Breast (tissue), 4 donors: ENCODE data around the gene ACBD7.

- PRO-cap, 3 experiments, result no peak in any of the 3 experiments
- RRBS, result no CpG with 5 or more reads among the region's 2 CpGs
Measured at GRCh38 chr10:13644403-13644974, 57.7 kb downstream of the PRPF18 start.

DNA sequence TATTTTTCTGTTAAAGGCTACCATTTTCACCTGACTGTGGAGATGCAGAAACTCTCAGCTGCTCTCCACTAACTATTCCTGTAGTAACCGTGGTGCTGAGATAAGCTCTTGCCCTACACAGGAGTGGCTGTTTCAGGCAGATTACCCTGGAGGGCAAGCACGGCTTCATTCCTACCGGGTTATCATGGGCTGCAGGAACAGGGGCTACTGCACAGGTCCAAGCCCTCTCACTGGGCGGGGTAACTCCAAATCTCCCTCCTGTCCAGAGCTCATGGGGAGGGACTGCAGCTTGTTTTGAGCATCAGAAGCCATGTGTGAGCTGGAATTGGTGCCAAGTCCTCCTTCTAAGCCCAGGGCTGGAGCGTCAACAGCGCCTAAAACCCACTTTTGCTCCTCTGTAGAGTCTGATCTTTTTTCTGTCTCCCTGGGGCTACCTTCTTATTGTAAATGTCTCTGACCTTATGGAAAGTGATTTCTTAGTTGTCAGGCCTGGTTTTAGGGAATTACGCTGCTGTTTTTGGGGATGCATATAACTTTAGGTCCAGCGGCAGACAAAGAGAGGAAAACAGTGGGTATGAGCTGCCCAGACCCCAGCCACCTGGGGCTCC is 119.1 kb downstream of the PRPF18 start:
- PRO-cap, 3 experiments, result no peak in any of the 3 experiments
- RRBS, result no CpG with 5 or more reads among the region's 8 CpGs

DNA sequence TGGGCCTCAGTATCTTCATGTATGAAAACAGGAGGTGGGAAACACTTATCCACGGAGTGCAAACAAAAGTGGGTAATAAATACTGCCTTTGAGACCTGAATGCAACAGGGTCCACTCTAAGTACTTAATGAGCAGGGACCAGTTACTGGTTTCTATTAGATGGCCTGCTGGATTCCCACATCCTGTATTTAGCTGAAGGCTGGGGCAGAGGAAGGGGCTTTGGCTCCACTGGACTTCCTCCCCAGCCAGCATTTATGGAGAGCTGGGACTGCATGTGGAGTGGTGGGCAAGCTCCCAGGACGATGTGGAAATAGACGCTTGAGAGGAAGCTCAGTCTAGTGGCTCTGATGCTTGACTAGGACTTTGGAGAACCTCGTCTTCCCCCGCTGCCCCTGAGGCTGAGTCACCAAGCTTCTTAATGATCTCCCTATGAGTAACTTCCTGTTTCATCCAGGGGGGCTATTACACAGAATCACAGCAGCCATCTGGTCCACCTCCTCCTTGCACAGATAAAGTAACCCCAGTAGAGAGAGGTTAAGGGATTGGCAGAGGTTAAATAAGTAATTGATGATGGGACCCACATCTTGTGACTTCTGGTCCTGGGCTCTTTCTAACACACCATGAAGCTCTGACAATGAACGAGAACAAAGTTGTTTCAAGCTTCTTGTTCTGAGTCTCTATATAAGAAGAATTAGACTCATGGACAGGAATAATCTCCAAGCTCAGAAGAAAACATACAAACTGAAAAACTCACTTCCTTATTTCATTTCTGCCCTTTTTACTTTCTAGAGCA is 126.2 kb downstream of the PRPF18 start:
- PRO-cap, 3 experiments, result peak in 1 of 3 experiments; most common minus-strand start position 306 of the sequence (in 1)
- RRBS, result no CpG with 5 or more reads among the region's 6 CpGs

DNA sequence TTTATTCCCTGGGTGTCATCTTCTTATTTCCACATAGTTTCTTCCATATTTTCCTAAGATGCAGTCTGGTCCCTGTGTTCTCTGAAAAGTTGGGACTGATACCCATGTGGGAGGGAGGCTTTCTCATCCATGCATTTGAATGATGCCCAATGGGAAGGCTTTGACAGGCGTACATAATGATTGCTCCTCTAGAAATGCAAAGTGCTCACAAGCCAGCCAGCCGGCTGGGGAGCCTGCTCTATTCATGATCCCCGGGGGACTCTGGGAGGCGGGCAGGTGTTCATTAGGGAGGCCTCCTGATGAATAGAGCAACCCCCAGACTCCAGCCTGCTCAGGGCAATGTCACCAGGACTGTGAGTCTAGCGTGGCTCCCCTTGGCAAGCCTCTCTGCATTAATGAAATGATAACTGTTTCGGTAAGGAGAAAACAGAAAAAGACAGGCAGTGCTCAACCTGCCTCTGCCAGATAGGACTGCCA is 236.3 kb downstream of the PRPF18 start:
- PRO-cap, 3 experiments, result no peak in any of the 3 experiments
- RRBS, result no CpG with 5 or more reads among the region's 6 CpGs

GRCh38 chr10:13866101-13866533 is 279.4 kb downstream of the PRPF18 start:
- PRO-cap, 3 experiments, result no peak in any of the 3 experiments
- RRBS, result no CpG with 5 or more reads among the region's 7 CpGs

DNA sequence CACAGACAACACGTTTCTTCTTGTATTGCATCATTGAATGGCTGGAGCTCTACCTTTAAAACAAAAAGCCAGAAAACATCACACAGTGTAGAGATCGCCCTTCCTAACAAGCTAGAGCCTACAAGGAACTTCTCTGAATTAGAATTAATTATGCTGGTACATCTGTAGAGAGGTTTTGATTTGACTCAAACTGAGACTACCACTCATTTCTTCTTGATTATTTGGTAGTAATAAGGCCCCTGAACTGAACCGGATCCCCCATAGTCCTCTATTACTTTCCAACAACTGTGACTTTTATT is 300.2 kb downstream of the PRPF18 start:
- PRO-cap, 3 experiments, result no peak in any of the 3 experiments
- RRBS, result no CpG with 5 or more reads among the region's 3 CpGs

GRCh38 chr10:13984654-13985506 is 345.8 kb downstream of the FRMD4A start:
- PRO-cap, 3 experiments, result no peak in any of the 3 experiments
- RRBS, result no CpG with 5 or more reads among the region's 14 CpGs

- PRO-cap, 3 experiments, result no peak in any of the 3 experiments
- RRBS, result no CpG with 5 or more reads among the region's 6 CpGs
Measured at GRCh38 chr10:14185415-14186032, 145.2 kb downstream of the FRMD4A start.

DNA sequence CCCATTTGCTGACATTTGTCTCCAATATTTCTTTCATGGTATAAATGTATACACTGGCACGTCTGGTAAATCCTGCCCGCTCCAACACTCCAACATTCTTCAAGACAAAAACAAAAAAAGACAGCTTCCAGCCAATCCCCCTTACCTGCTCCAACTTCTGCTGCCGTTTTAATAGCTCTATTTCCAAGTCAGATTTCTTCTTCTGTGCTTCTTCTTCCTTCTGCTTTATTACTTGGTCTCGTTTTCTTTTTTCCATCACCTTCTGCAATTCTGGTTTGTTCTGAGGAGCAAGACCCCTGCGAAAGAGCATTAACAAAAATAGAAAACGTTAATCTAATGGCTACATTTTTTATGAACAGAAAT is 191.0 kb upstream of the FRMD4A start:
- PRO-cap, 3 experiments, result no peak in any of the 3 experiments
- RRBS, result no CpG with 5 or more reads among the region's 6 CpGs

DNA sequence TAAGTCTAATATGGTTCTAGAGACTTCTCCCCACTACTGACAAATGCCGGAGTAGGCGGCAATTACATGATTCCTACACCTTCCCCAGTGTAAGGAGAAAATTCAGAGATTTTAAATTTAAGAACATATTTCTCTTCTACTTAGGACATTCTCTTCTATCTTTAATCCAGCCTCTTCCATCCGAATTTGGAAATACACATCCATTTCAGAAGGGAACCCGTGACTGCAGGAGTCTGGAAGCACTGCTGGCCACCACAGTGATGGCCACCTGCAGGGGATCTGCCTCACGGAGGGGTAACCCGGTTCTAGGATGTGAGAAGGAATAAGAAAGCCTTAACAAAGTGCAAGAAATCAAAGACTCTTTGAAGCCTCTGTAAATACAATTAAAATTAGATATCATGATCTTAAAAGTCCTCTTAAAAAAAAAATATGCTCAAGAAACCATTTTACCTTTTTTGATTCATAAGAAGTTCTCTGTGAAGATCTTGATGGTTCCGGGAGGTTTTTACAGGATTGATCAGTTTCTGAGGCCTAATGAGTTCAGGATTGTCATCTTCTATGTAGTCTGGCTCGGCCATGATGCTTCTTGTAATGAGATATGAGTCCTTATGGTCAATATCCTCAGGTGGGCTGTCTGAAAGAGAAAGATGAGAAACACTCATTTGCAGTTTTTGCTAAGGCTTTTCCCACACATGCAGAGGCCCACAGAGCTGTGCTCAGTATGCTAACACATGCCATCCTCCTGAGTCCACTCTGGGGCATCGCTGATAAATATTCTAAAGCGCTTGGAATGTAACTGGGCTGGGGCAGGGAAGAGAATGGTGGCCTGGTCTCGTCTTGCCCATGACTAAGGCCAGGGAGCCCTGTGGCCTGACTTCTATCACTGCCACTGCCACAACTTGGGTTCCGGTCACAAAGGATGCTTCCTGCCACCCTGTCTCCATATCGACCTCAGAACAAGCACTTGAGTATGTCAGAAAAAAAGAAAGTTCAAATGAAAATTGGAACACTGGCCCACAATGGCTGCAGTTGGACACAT is 199.5 kb upstream of the FRMD4A start:
- PRO-cap, 3 experiments, result no peak in any of the 3 experiments
- RRBS, result no CpG with 5 or more reads among the region's 13 CpGs

DNA sequence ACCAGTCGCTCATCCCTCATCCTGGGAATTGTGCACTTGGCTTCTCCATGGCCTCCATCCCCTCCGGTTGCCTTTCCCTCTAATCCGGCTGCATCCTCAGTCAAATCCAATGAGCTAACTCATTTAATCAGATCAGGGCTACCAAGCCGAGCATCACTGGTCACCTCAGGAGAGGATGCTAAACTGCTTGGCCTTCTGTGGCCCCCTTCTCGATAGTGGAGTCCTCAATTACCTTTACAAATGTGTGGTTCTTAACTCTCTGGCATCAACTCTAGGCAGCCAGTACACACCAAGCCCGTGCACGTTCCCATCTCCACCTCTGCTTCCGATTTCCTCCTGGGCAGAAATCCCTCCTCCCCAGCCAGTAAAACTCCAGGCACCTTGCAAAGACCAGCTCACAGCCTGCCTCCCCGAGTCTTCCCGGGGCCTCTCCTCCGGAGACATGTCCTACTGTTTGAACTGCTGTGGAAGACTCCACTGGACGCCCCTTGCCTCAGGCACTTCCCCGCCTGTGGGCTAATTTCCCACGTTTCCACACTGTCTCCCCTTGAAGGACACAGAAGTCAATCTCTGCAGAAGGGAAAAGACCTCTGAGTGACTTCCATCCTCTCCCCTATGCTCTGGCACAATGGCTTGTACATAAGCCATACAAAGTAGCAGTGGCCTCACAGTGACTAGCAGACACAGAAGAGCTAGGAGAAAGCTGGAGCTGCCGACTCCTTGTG is 210.6 kb upstream of the FRMD4A start:
- PRO-cap, 3 experiments, result no peak in any of the 3 experiments
- RRBS, result no CpG with 5 or more reads among the region's 15 CpGs

DNA sequence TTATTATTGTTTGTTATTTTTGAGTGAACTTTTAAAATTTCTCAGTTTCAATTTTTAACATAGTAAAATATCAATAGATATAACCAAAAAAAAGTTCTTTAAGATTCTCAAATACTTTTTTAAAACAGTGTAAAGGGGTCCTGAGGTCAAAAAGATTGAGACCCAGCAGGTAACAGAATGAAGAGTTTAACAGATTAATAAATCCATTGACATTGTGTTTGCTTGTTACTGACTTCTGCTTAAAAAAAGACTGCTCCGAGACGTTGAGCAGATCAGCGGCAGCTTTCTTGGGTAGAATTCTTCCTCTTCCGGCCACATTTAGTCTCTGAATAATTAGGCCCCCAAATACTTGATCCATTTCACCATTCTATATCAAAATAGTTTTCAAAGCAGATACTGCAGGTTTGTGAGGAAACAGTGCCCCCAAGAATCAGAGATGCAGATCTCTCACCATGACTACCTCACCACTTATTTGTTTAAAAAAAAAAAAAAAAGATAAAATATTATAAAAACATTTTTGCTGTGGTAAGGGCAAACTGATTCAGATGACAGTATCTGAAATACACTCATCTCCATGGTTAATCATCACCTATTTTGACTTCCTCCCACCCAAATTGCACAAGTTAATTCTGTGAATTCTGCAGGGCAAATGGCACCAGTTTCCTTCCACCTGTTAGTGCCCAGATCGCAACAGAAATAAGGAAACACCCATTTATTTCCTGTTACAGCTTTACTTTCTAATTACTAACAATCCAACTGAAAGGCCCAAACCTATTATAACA is 210.5 kb downstream of the FAM107B start:
- PRO-cap, 3 experiments, result no peak in any of the 3 experiments
- RRBS, result no CpG with 5 or more reads among the region's 5 CpGs

GRCh38 chr10:14571732-14572721 is 202.7 kb downstream of the FAM107B start:
- PRO-cap, 3 experiments, result no peak in any of the 3 experiments
- RRBS, result no CpG with 5 or more reads among the region's 14 CpGs

- PRO-cap, 3 experiments, result no peak in any of the 3 experiments
- RRBS, result no CpG with 5 or more reads among the region's 17 CpGs
Measured at GRCh38 chr10:14578184-14579167, 196.2 kb downstream of the FAM107B start.

DNA sequence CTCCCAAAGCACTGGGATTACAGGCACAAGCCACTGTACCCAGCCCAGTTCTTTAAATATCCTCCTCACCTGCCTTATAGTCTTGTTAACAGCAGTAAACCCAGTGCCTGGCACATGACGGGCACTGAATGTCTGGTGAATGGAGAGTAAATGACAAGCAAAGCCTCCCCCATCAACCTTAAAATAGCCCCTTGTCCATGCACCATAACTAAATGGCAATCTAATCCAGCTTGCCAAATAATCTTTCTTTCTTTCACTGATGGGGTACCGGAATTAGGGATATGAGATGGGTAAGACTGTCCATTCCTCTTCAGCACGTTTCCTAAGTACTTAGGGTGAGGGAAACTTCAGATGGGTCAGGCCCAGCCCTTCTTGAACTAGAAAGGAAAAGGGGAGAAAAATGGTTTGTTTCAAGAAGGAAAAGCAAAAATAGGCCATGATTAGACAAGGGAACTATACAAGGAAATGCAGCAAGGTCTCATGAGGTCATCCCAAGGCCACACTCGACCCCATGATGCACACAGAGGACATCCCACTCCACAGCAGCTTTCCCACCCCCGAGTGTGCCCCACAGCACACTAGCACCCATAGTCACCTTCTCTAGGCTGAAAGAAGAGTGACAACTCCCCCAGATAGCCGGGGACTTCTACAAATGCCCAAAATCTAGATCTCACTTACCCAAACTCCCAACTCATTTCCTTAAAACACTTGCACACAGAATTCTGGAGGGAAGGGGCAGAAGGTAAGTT is 173.5 kb downstream of the FAM107B start:
- PRO-cap, 3 experiments, result no peak in any of the 3 experiments
- RRBS, result no CpG with 5 or more reads among the region's 6 CpGs

- PRO-cap, 3 experiments, result no peak in any of the 3 experiments
- RRBS, result no CpG with 5 or more reads among the region's 2 CpGs
Measured at GRCh38 chr10:14748474-14748773, 26.3 kb downstream of the FAM107B start.

- PRO-cap, 3 experiments, result no peak in any of the 3 experiments
- RRBS, result no CpG with 5 or more reads among the region's 6 CpGs
Measured at GRCh38 chr10:14836919-14837420, 867 bp downstream of the CDNF start.

- PRO-cap, 3 experiments, result peak in 1 of 3 experiments; most common plus-strand start chr10:14838947 (in 1)
- RRBS, result 2% methylated on average over 7 of the region's 33 CpGs
Measured at GRCh38 chr10:14838743-14839297, 714 bp downstream of the HSPA14 start.

DNA sequence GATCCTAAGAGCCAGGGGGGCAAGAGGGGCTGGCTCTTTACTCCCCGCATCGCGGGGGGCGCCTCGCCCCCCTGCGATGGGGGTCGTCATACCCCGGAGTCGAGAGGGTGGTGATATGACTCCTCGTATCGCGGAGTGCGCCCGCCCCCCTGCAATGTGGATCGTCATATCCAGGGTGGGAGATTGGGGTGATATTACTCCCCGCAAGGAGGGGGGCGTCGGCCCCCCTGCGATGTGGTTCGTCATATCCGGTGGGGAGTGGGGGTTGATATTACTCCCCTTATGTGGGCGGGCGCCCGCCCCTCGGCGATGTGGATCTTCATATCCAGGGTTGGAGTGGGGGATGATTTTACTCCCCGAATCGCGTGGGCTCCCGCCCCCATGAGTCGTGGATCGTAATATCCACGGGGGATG is 36.7 kb downstream of the MEIG1 start:
- PRO-cap, 3 experiments, result no peak in any of the 3 experiments
- RRBS, result no CpG with 5 or more reads among the region's 33 CpGs

GRCh38 chr10:15088173-15089125 is at the start of gene ACBD7:
TSS of gene ACBD7 (minus strand) at chr10:15088776.
- PRO-cap, 3 experiments, result peak in 2 of 3 experiments; most common plus-strand start chr10:15088930 (in 1); most common minus-strand start chr10:15088776 (in 2)
- RRBS, result 1% methylated on average over 35 of the region's 64 CpGs